CMK (cell line): ENCODE results near the gene CTSG.

DNA sequence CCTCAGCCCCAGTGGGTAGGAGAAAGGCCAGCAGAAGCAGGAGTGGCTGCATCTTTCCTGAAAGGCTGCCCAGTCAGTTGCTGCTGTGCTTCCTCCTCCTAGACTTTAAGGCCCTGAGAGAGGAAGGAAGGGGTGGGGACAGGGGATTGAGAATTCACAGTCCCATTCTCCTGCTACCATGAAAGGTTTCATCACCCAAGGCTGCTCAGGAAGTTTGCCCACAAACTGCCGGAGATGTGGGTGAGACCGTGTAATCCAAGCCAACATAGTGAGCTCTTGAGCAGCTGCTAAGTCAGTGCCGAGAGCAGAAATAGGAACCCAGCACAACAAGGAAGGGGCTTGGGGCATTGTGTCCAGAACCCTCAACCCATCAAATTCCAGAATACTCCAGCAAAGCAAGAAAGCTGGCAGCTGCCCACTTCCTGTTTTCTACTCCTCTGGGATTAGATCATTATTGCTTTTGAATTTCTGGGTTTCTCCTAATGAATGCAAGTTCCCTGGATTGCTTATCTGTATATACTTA is at the start of gene CTSG:
Gene CTSG, minus strand, starts transcription at position 79 of the 523 bp plus-strand sequence.
- RRBS = no CpG with 5 or more reads among the region's 3 CpGs

- RRBS = no CpG with 5 or more reads among the region's 4 CpGs
These were observed 1.6 kb downstream of the GZMB start for GRCh38 chr14:24632317-24632790.

DNA sequence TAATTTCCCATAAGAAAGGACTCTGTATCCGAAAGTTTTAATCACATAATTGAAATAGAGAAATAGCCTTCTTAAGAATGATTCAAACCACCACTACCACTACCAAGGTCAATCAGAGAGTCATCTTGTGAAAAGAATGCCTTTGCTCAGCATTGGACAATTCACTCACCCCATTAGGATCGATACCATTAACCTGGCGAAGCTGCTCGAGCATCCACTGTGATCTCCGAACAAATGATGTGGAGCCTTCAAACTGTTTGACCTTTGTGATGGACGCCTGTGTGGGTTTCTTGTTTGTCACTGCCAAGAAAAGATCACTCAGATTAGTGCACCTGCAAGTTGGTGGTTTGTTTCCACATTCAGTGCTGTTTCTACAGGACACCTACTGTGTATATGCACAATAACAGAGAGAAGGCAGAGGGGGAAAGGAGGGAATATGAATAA is 193.1 kb downstream of the STXBP6 start:
- RRBS = no CpG with 5 or more reads among the region's 6 CpGs

GRCh38 chr14:25041318-25041843 is 8.6 kb downstream of the STXBP6 start:
- RRBS = no CpG with 5 or more reads among the region's 4 CpGs

GRCh38 chr14:25050702-25051217 is 813 bp upstream of the STXBP6 start:
- RRBS = no CpG with 5 or more reads among the region's 10 CpGs

DNA sequence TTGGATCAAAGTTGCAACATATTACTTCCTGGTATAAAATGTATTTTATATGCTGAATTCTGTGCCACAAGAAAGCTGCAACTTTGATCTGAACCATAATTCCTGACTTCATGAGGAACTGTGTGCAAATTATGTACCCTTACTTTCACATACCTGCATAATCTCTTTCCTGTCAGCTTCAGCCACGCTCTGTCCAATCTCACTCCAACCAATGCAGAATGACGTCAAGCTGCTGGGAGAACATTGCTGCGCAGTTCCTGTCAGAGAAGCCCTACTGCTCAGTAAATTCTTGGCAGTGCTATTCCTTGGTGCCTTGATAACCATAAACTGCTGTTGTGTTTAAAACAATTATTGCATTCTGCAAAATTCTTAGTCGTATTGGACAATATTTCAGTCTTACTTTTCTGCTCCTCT is 274.7 kb upstream of the NOVA1 start:
- RRBS = no CpG with 5 or more reads among the region's 4 CpGs

DNA sequence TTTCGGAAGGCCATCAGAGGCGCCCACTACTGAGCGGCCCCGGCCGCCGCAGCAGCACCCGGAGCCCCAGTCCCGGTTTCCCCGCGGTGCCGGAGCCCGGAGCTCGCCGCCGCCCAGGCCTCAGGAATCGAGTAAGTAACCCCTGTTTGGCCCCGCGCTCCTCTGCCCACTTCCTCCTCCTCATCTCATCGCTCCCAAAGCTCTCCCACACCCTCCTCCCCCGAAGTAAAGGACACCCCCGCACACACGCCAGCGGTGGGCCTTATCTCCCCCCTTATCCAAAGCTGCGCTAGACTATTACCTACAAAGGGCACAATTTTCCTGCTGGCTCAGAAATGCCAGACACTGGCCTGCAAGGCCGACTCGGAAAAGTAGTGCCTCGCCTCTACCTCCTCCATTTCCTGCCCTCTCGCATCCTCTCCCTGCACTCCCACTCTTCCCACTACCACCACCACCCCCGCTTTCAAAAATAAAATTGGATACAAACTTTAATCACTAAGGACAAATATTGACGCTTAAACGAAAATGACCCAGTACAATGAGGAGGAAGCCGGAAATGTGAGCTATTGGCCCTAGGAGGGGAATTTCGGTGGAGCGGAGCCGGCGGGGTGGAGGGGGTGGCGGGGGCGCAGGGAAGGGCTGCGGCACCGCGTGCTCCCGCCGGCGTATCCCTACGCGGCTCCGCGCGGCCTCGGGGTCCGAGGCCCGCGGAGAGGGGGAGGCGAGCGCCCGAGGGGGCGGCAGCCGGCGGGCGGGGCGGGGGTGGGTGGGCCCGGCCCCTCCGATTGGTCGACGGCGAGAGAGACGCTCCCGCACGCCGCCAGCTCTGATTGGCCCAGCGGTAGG is 481 bp upstream of the FOXG1 start:
- RRBS = 100% methylated on average over 1 of the region's 71 CpGs

GRCh38 chr14:29236624-29237243 is 470.1 kb downstream of the FOXG1 start:
- RRBS = no CpG with 5 or more reads among the region's 2 CpGs

DNA sequence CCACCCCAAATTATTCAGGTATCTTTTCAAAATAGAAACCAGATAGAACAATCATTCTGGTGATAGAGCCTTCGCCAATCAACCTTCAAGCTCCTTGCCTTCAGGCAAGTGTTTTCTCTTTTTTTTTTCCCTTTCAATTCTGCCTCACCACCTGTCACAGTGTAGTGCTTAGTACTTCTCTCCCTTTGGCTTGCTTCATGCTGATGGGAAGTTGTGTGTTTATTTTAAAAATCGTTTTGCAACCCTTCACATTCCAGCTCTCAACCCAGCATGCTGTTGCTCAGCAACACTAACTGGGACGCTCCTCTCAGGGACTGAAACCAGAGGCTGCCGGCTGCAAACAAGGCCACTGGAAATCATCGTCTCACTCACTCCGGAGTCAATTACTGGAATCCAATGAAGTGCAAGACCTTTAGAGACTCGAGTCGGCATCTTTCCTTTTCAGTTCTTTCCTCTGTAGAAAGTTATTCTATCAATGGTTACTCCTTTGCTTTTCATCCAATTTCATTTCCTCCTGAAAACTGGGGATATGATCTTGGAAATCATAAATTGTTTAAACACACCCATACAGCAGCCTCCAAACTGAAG is 342.6 kb downstream of the PRKD1 start:
- RRBS = no CpG with 5 or more reads among the region's 8 CpGs

DNA sequence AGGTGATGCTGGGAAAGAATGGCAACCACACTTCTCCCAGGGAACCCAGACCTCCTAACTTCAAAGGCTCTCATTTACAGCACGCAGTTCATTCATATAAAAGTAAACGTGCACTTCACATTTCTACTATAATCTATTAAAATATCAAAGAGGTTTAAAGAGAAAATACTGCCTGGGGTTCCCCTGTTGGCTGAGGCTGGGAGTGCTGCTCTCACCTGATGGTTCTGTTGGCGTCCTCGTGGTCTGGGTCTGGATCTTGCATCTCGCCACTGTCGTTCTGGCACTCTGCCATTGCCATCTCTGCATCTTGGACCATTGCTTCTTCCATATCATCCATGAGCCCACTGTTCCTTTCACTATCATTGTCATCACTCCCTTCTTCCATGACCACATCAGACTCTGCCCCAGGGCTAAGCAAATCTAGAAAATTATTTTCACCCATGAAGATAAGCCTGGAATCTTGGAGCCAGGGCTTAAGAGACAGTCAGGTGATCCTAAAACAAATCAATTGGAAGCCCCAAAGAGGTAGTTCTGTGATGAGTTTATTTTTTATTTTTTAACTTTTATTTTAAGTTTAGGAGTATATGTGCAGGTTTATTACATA is 291.5 kb downstream of the PRKD1 start:
- RRBS = no CpG with 5 or more reads among the region's 6 CpGs

GRCh38 chr14:29924577-29925059 is 3.0 kb downstream of the PRKD1 start:
- RRBS = no CpG with 5 or more reads among the region's 2 CpGs

DNA sequence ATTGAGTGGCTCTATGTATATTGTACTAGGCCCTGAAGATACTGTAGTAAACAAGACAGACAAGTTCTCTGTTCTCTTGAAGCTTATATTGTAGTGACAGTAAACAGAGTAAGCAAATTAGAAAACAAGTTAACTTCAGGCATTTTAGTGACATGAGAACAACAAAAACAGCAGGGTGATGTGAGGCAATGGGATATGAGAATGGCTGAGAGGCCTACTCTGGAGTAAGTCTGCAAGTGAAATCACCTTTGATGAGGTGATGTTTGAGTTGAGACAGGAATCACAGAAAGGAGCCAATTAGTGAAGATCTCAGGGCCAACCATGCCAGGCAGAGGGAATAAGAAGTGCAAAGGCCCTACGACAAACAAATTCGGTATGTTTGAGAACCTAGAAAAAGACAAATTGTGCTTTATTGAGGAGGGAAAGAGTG is 54.2 kb downstream of the SCFD1 start:
- RRBS = no CpG with 5 or more reads among the region's 2 CpGs

DNA sequence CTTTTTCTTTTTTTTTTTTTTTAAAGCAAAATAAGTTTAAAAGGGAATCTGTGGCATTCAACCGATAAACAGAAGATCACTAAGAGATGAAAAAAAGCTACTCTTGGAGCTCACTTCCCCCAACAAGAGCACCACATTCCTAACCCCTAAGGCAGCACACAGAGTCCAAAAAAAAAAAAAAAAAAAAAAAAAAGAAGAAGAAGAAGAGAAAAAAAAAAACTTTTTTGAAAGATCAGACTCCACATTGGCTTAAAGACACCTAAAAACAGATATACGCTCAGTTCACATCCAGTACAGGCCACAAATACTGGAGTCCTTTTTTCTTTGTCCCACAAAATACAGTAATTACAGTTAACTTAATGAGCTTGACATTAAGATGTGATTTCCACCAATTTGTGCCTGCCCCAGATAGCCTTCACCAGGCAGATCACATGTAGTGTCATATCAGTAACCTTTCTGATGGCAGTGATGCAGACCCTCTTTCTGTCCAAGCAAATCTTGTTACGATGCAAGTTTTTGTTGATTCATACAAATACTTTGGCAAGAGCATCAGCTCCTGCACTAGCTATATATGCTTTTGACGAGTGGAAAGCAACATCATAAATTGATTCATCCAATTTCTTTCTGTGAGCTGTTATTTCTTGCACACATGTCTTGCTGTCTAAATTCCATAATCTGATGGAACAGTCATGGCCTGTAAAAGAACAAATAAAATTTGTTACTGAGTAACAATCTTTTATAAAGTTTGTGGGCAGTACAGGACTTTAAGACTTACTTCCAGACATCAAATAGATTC is 20.7 kb downstream of the COCH start:
- RRBS = no CpG with 5 or more reads among the region's 4 CpGs

GRCh38 chr14:30907876-30908450 is 33.6 kb downstream of the COCH start:
- RRBS = no CpG with 5 or more reads among the region's 1 CpG

- RRBS = no CpG with 5 or more reads among the region's 3 CpGs
These were observed 34.6 kb downstream of the COCH start for GRCh38 chr14:30908900-30909367.

DNA sequence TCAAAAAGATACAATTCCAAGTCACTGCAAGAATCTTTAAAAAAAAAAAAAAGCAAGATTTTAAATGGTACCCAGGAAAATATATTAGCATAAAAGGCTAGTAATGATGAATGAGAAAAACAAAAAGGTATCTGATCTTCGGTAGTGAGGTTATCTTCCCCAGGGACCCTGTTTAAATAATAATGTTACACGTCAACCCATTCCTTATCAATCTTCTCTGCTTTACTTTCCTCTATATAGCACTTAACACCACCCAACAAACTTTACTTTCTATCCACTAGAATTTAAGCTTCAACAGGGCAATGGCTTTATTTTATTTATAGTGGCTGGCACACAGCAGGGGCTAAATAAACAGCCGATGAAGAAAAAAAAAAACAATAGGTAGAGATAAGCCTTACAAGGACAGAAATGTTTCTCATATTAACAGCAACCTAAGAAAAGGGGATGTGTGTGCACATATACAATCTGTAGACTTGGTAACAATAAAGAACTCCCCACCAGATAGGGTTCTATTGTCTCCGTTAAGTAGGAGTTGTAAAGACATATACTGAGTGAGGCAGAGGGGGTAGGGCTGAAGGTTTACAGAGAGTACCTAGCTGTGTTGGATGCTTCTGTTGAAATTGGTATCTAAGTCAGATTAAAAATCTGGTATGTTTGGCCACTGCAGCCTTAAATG is 24.8 kb upstream of the AP4S1 start:
- RRBS = no CpG with 5 or more reads among the region's 4 CpGs

DNA sequence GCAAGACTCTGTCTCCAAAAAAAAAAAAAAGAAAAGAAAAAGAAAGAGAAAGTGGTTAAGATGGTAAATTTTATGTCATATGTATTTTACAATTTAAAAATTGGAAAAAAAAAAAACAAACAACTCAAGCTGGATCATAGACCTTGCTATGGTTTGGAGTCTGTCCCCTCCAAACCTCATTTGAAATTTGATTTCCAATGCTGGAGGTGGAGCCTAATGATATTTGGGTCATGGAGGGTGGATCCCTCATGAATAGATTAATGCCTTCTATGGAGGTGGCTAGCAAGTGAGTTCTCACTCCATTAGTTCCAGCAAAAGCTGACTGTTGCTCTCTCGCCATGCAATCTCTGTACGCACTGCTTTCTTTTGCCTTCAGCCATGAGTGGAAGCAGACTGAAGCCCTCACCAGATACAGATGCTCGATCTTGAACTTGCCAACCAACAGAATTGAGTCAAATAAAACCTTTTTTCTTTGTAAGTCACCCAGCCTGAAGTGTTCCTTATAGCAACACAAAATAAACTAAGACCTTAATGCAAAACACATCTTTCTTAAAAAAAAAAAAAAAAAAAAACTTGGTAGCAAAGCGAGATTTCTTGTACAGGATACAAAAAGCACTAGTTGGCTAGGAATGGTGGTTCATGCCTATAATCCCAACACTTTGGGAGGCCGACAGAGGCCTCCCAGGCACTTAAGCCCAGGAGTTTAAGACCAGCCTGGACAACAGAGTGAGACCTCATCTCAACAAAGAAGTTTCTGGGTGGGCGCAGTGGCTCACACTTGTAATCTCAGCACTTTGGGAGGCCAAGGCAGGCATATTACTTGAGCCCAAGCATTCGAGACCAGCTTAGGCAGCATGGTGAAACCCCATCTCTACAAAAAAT is 22.0 kb upstream of the AP4S1 start:
- RRBS = no CpG with 5 or more reads among the region's 7 CpGs

DNA sequence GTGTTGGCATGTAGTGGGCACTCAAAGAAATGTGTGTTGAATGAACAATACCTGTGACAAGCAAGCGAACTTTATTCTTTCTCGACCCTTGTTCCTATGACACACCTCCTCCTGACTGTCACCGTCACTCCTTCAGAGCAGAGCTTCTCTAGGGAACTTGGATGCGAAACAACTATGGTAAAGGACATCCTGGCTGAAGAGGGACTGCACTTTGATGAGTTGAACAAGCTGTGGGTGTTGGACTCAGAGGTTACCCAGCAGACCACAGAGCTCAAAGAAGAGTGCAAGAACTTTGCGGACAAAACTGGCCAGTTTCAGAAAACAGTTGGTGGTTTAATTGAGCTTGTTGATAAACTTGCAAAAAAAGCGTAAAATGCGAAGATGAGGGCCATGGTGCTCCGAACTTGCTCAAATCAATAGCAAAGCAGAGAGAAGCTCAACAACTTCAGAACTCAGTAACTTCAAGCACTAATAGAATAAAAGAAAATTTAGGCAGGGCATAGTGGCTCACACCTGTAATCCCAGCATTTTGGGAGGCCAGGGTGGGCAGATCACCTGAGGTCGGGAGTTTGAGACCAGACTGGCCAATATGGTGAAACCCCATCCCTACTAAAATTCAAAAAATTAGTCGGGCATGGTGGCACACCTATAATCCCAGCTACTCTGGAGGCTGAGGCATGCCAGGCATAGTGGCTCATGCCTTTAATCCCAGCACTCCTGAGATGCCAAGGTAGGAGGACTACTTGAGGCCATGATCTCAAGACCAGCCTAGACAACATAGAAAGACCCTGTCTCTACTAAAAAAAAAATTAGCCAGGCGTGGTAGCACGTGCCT is 6.9 kb upstream of the AP4S1 start:
- RRBS = no CpG with 5 or more reads among the region's 12 CpGs

DNA sequence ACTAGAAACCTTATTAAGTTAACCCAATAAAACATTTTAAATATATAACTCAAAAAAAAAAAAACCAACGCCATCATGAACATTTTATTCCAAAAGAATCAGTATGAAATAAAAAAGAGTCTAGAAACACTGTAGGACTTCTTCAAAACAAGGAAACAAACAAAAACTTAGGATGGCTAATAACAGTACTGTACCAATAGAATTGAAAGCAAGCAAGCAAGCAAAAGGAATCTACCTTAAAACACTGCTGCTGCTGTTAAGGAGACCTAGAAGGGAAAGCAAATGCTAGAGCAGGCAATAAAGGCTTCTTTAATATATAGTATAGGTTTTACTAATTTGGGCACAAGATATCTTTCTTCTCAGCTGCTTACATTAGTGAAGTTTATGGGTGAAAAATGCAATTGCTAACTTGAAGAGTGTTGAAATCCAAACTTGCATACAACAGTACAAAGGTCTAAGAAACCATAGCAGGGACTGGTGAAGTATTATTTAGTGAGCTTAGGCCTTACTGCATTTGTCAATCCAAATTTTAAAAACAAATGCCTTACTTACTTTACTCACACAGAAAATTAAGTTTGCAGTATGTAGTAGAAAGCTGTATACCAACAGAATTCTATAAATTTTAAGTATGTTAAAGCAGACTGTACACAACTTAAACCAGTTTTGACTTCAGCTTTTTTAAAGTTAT is 1.5 kb upstream of the AP4S1 start:
- RRBS = no CpG with 5 or more reads among the region's 1 CpG

- RRBS = no CpG with 5 or more reads among the region's 5 CpGs
These were observed 800 bp upstream of the AP4S1 start for GRCh38 chr14:31024587-31025110.